Upper lobe of left lung (tissue), 5 donors: ENCODE results near the genes PGF and TTLL5.

DNA sequence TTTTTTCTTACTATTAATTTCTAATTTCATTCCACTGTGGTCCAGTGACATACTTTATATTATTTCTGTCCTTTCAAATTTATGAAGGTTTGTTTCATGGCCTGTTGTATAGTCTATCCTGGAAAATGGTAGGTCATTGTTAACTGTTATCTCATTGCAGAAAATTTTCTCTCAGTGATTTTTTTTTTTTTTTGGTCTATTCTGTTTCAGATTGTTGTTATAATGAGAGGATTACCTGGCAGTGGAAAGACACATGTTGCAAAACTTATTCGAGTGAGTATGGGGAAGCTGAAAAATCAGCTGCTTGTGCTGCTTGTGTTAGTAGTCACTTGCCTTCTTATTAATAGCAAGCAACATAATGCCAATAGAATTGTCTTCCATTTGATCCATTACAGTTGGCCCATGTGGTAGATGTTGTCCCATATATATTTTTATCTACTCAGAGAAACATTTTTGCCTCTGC, 52.9 kb downstream of the YLPM1 start:
- PRO-cap, 2 experiments: no peak in any of the 2 experiments
- RAMPAGE, long total RNA, 4 experiments: start-site peak on the plus strand in 1 of 4 experiments, centred at position 245 of the sequence, 21 reads per replicate

GRCh38 chr14:74835111-74835647, 40.8 kb downstream of the PROX2 start:
- PRO-cap, 2 experiments: no peak in any of the 2 experiments
- RAMPAGE, long total RNA, 4 experiments: no peak in any of the 4 experiments

GRCh38 chr14:74838177-74838550, 37.8 kb downstream of the PROX2 start:
- PRO-cap, 2 experiments: no peak in any of the 2 experiments
- RAMPAGE, long total RNA, 4 experiments: no peak in any of the 4 experiments

DNA sequence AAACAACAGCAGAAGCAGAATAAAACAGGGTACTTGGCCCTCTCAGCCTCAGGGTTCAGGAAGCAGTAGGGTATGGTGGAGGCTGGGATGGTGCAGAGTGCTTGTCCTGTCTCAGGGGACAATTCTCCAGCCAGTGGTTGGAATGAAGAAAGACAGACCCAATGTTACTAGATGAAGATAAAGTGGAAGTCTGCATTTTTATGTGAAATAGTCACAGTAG, 32.4 kb downstream of the PROX2 start:
- PRO-cap, 2 experiments: no peak in any of the 2 experiments
- RAMPAGE, long total RNA, 4 experiments: no peak in any of the 4 experiments

DNA sequence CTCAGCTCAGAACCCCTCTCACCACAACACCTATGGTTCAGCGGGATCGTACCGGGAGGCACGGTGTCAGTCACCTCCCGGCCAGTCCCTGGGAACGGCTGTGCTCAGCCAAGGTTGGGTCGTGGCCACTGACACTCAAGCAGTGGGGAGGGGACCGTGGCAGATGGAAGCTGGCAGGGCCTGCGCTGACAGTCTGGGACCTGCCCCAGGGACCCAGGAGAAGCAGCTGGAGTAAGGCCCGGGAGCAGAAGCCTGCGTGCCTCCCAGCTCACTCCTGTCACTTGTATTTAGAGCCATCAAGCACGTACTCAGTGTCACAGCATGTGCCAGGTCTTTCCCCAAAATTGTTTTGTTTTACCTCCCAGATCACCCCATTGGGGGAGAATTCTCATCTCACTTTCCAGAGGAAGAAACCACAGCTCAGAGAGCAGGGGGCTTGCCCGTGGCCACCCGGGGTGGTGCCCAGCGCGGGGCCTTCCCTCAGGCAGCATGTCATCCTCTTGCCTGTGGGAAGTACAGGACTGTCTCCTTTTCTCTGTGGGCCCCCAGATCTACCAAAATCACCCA, 6.1 kb downstream of the RPS6KL1 start:
- PRO-cap, 2 experiments: no peak in any of the 2 experiments
- RAMPAGE, long total RNA, 4 experiments: no peak in any of the 4 experiments

DNA sequence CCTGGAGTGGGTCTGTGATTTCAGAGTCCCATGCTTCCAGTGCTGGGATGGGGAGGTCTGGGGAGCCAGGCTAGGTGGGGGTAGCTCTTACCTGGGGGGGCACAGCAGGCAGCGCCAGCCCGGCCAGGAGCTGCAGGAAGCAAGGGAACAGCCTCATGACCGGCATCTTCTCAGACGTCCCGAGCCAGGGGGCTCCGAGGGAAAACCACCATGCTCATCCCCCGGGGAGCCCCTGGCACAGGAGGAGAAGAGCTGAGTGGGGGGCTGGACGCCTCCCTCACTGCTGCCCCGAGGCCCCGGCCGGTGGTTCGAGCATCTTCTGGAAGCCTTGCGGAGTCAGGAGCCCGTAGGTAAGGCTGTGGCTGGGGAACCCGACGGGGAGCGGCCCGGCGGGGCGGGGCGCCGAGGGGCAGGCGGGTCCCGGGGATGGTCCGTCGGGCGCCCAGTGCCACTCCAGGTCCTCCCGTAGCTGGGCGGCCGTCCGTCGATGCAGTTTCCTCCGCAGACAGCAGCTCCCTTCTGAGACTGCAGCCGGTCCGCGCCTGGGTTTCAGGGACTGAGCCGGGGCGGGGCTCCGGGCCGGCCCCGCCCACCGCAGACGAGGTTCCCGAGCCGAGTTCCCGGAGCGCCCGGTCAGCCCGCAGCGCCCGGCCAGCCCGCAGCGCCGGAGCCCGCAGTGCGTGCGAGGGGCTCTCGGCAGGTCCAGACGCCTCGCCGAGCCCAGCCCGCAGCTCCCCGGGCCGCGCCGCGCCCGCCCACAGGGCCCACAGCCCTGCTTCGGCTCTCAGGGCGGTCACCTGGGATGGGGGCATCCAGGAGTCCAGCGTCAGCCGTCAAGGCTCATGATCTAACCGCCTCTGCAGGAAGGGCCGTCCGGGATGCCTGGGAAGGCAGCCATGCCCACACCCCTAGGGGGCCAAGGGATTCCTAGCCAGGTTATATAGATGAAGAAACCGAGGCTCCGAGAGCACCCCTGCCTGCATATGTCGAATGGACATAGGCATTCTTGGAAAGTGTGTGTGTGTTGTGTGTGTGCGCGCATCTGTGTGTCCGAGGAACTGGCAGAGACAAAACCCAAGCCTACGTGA, at the start of gene PGF:
TSS of gene PGF (minus strand) at position 521 of the 1,088 bp plus-strand sequence.
- PRO-cap, 2 experiments: peak in 2 of 2 experiments; most common minus-strand start position 521 of the sequence (in 2)
- RAMPAGE, long total RNA, 4 experiments: start-site peak on the minus strand in 1 of 4 experiments, centred at position 520 of the sequence, 5 reads per replicate

DNA sequence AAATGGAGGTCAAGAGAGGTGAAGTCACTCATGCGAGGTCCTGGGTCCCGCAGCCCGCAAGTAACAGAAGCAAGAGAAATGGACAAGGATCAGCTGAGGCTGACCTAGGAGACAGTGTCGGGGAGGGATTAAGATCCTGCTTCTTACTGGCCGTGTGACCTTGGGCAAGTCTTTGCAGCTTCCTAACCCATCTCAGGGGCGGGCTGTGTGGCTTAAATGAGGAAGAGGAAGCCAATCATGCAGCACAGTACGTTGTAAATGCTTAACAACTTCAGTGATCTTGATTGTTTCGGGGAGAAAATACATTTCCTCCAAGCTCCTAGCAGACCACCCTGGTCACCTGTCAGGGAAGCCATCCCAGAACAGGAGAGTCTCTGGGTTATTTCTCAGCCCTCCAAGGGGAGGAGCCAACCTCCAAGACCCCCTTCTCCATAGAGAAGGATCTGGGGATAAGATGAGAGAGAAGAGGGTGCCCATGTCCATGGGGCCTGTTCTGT, 7.2 kb upstream of the PGF start:
- PRO-cap, 2 experiments: no peak in any of the 2 experiments
- RAMPAGE, long total RNA, 4 experiments: no peak in any of the 4 experiments

DNA sequence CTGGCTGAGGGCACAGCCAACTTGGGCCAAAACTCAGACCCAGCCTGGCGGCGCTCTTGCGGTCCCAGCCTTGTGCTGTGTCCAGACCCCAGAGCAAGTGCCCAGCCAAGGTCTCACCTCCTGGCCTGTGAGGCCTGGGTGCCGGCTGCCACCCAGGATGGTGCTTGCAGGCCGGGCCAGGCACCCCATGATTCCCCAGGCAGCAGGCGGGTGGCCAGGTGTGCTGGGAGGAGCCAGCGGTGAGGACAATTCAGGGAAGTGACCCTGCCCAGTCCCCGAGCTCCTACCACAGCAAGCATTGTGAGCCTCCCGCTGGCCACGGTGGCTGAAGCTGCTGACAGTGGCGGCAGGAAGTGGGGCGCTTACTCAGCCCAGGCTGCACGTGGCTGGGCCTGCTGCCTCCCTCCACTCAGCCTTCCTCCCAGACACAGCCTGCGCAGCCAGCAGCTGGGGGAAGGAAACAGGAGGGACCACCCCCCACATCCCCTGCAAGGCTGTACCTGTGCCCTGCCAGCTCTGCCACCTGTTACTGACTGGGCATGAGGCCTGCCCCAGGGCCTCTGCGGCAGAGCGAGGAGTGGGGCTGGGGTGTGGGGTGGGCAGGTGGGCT, 17.8 kb upstream of the PGF start:
- PRO-cap, 2 experiments: peak in 1 of 2 experiments; most common plus-strand start position 424 of the sequence (in 1); most common minus-strand start position 162 of the sequence (in 1)
- RAMPAGE, long total RNA, 4 experiments: no peak in any of the 4 experiments

DNA sequence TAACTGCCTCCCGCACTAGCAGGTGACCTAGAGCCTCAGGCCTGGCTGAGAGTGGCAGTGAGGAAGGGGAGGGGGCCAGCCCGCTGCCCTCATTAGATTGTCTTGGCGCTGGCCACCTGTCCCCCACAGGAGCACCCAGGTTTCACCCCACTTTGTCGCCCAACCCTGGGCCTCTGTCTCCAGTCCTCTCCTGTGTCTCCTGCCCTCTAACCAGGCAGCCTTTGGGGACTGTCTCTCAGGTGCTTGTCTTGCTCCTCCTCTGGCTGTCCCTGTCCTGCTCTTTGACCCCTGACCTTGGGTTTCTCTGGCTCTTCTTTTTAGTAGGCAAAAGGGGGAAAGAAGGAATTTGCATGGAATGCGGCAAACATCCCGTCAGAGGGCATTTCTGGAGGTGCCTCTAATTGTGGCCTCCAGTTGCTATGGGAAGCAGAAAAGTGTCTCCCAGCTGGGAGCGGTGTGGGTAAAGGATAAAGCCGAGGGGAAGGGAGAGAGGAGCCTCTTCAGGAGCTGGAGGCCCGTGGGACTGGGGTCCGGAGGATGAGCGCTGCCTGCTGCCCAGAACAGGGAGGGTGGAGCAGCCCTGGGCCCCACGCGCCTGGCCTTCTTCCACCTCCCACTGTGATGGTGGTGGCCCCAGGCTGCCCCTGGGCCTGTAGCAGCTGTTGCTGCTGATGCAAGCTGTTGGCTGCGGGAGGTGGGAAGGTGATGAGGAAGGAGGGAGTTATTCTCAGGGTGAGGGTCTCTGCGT, 18.8 kb upstream of the PGF start:
- PRO-cap, 2 experiments: no peak in any of the 2 experiments
- RAMPAGE, long total RNA, 4 experiments: no peak in any of the 4 experiments

DNA sequence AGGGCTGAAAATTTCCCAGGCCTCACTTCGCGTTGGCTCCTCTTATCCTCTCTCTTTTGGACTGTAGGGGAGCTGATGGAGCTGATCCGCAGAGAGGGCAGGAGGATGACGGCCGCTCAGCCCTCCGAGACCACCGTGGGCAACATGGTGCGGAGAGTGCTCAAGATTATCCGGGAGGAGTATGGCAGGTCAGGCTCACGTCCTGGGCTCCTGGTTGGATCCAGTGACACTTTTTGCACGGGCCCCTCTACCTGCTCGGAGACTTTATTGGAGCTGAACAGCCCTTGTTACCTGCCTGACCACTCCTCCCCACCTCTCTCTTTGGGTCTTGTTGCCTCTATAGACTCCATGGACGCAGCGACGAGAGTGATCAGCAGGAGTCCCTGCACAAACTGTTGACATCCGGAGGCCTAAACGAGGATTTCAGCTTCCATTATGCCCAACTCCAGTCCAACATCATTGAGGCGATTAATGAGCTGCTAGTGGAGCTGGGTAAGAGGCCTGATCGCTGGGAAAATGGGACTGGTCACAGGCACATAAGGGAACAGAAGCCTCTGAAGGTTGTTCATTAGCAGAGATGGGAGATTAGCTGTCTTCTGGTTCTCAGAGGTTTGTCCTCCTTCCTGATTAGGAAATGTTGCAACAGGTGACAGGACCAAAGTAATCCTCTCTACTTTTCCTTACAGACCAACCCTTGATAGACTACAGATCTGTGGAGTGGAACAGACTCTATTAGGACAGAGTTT, 660 bp downstream of the EIF2B2 start:
- PRO-cap, 2 experiments: no peak in any of the 2 experiments
- RAMPAGE, long total RNA, 4 experiments: no peak in any of the 4 experiments

DNA sequence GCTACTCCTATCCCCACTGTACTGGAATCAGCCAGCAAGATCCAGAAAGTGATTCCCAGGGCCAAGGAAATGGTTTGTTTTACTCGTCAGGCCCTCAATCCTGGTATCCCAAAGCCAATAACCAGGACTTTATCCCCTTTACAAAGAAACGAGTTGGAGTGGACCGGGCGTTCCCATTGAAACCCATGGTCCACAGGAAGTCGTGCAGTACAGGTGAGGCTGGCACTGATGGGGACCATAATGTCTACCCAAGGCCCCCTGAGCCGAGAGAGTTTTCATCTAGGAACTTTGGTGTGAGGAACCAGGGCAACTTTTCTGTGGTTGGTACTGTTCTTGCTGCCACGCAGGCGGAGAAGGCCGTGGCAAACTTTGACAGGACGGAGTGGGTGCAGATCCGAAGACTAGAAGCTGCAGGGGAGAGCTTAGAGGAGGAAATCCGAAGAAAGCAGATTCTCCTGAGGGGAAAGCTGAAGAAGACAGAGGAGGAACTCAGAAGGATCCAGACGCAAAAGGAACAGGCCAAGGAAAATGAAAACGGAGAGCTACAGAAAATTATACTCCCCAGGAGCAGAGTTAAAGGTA, 1.5 kb downstream of the ZC2HC1C start:
- PRO-cap, 2 experiments: no peak in any of the 2 experiments
- RAMPAGE, long total RNA, 4 experiments: start-site peak on the plus strand in 2 of 4 experiments, centred at positions 177 to 314 of the sequence, 8 to 16 reads per replicate

GRCh38 chr14:75274738-75275361, 3.8 kb upstream of the FOS start:
- PRO-cap, 2 experiments: no peak in any of the 2 experiments
- RAMPAGE, long total RNA, 4 experiments: no peak in any of the 4 experiments

- PRO-cap, 2 experiments: no peak in any of the 2 experiments
- RAMPAGE, long total RNA, 4 experiments: no peak in any of the 4 experiments
Observed at GRCh38 chr14:75335522-75336032, 56.9 kb downstream of the FOS start.

DNA sequence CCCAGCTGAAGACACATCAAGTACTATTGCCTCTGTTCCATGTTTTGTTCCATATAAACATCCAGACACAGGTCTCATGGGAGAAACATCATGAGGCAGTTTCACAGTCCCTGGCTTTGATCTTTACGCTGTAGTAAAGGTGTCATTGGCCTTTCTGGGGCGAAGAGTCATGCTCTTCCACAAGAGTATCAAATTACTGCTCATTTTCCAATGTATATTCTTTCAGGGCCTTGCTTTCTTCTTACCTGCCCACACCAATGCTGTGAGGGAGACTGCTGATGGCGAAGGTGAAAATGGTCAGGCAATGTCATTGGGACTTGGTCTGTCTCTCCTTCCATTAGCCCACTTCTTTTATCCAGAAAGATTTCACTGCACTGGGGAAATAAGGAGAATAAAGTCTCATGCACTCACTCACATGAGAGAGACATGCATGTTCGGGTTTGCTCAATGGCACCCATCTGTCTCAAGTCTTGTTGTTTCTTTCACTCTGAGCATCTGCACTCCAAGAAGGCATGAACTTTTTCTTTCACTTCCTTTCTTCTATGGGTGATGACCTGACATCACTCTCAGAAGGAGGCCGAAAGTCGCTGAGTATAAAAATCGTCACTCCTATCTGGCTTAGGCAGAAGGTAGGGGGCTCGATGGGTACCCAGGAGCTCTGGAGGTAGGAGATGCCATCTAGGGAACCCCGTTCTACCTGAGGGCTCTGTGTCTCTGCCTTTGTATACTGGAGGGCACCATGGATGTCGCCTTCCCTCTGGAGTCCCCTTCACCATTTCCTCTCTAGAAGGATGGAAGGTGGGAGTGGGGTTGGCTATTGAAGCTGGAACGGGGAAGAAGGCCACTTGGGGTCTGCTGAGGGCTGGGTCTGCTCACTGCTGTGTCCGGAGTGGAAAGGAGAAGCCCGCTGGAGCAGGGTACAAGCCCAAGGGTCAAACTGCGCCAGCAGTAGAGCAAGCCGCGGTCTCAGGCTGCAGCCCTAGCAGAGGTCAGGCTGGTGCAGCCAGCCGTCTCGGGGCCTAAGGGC, 1.2 kb upstream of the JDP2 start:
- PRO-cap, 2 experiments: peak in 1 of 2 experiments; most common plus-strand start position 625 of the sequence (in 1); most common minus-strand start position 468 of the sequence (in 1)
- RAMPAGE, long total RNA, 4 experiments: start-site peak on the plus strand in 1 of 4 experiments, centred at position 620 of the sequence, 47 reads per replicate

GRCh38 chr14:75474188-75474753, 46.4 kb downstream of the JDP2 start:
- PRO-cap, 2 experiments: no peak in any of the 2 experiments
- RAMPAGE, long total RNA, 4 experiments: no peak in any of the 4 experiments

- PRO-cap, 2 experiments: peak in 2 of 2 experiments; most common plus-strand start chr14:75543051 (in 2); most common minus-strand start chr14:75542874 (in 1)
- RAMPAGE, long total RNA, 4 experiments: no peak in any of the 4 experiments
Observed at GRCh38 chr14:75542419-75543241, 20.4 kb downstream of the BATF start.

- PRO-cap, 2 experiments: no peak in any of the 2 experiments
- RAMPAGE, long total RNA, 4 experiments: no peak in any of the 4 experiments
Observed at GRCh38 chr14:75615035-75615623, 36.7 kb downstream of the FLVCR2 start.

GRCh38 chr14:75634824-75635360, 25.8 kb downstream of the ERG28 start:
- PRO-cap, 2 experiments: no peak in any of the 2 experiments
- RAMPAGE, long total RNA, 4 experiments: no peak in any of the 4 experiments

- PRO-cap, 2 experiments: peak in 2 of 2 experiments; most common plus-strand start chr14:75661157 (in 1); most common minus-strand start chr14:75660827 (in 2)
- RAMPAGE, long total RNA, 4 experiments: start-site peak on the plus strand in 3 of 4 experiments, at chr14:75661206-75661315 at its widest, 75 to 445 reads per replicate; start-site peak on the minus strand in 4 of 4 experiments, at chr14:75660802-75660885 at its widest, 140 to 1,334 reads per replicate
Observed at GRCh38 chr14:75660691-75662002, at the start of gene TTLL5. TSS of gene TTLL5 (plus strand) at chr14:75661246.

DNA sequence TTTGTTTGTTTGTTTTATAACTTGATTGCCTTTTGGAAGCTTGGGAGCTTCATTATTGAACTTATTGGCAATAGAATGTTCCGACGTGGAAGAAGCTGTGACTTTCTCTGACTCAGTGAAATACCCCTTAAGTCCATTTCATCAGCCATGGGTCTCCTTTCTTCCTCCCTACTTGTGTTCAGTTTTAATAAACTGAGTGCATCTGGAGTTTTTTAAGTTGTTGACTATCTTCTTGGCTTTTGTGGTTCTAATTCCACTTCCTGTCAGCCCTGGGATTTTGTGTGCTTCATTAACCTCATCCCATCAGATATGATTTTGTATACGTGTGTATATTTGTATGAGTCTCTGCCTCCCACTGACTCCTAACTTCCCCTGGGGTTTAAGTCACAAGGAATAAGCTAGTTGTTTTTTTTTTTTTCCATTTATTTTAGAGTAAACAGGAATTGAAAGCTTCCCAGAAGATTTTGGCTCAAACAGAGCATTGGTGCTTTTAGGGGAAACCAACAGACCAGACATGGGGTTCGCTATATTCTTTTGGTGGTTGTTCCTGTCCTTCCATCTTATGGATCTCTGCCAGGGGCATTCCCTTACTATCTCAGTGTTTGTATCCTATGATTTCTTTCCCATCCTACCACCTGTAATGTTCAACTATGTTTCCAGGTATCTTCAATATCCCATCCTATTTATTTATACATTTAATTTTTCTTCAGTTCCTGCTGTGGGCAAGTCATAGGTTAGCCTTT, 62.7 kb downstream of the TTLL5 start:
- PRO-cap, 2 experiments: no peak in any of the 2 experiments
- RAMPAGE, long total RNA, 4 experiments: no peak in any of the 4 experiments